Glomerular endothelial cell (primary cell): ENCODE measurements around a stretch of chr13.

DNA sequence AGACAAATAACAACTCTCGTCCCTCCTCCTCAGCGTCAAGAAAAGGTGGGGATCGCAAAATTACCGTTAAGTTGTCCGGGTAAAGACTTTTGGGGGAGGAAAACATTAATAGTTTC lies 65.4 kb downstream of the KCNRG start:
- RAMPAGE, long total RNA: no peak

- RAMPAGE, long total RNA: no peak
Measured at GRCh38 chr13:50092744-50093179, 77.5 kb downstream of the KCNRG start.

- RAMPAGE, long total RNA: no peak
Measured at GRCh38 chr13:50125608-50126603, 110.7 kb downstream of the KCNRG start.

DNA sequence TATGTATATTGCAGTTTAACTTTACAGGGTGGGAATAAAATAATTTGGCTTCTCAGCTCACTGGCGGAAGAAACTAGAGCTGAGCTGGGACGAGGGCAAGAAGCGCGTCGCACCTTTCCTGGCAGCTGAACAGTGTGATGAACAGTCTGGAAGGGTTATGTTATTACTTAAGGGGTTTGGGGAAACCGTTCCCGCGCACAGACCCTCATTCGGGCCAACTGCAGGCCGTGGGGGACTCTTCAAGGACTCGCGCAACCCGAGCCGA lies 111.3 kb downstream of the KCNRG start:
- RAMPAGE, long total RNA: no peak

DNA sequence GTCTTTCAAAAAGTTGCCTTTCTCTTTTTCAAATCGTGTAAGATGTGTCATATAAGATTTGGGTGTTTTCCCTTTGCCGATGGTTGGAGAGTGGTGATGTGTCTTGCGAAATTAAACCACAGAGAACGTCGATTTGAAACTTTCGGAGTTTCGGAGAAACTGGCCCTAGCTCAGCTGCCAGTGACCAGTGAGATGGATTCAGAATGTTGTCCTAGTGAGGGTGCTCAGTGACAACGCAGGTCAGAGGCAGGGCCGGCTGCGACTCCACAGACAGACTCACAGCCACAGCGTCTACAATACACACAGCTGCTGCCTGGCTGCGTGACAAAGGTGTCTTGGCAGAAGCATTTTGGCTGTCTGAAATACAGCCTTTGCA lies 207.3 kb downstream of the KCNRG start:
- RAMPAGE, long total RNA: no peak

DNA sequence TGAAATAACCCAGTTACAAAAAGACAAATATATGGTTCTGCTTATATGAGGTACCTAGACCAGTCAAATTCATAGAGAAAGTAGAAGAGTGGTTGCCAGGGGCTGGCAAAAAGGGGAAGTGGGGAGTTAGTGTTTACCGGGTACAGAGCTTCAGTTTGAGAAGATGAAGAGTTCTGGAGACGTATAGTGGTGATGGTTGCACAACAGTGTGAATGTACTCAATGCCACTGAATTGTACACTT lies 355.1 kb downstream of the KCNRG start:
- RAMPAGE, long total RNA: no peak

DNA sequence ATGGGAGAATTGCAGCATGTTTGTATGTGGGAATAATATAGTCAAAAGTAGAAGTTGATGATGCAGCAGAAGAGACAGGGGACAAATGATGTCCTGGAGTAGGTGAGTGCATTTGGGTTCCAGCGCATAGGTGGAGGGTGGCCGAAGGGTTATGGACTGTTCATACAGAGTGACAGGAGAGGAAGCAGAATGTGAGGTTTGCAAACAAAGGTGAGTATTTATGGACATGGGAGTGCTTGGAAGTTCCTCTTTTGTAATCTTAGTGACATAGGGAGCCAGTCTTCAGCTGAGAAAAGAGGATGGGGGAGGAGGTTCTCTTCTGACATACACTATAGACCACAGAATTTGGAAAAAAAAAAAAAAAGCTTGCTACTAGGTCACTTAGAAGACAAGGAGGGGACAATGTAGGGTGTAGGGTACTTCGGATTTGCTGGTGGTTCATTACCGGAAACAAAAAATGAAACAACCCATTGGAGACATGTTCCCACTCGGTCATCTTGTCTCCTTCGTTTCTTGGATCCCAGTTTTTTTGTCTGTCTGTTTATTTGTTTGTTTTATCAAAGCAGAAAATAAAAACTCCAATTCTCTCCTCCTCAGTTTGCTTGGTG lies 331.5 kb downstream of the DLEU7 start:
- RAMPAGE, long total RNA: no peak

GRCh38 chr13:50512937-50513976 lies 330.2 kb downstream of the DLEU7 start:
- RAMPAGE, long total RNA: no peak

DNA sequence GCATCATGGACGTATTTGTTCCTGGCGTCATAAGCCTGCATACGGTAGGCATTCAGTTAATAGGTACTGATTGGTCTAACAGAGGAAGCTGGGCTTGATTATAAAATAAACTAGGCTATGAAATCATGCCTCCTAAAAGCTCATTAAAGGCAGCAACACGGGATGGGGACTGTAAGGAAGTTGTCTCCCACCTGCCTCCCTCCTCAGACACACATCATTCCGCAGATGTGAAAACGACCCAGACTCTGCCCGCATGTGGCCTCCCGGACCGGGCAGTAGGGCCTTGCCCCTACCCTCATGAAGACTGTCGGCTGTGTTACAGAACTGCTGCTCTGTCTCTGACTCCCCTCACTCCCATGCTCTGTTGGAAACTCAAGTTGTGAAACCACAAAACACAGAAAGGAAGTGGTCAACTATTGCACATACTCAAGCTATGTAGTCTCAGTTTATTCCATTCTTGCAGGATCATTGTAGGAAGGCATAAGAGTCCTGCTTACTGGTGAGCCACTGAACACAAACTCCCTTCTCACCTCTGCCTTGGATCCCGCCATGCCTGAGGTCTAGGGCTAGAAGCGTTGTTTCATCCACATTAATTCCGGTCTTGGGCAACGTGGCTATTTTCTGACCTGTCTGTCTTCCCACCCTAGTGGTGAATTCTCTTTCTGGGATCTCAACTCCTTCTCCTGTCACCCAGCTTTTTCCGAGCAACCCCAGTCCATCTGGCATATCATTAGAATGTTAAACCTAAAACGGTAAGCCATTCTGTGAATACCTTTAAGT lies 129.6 kb downstream of the DLEU7 start:
- RAMPAGE, long total RNA: no peak

DNA sequence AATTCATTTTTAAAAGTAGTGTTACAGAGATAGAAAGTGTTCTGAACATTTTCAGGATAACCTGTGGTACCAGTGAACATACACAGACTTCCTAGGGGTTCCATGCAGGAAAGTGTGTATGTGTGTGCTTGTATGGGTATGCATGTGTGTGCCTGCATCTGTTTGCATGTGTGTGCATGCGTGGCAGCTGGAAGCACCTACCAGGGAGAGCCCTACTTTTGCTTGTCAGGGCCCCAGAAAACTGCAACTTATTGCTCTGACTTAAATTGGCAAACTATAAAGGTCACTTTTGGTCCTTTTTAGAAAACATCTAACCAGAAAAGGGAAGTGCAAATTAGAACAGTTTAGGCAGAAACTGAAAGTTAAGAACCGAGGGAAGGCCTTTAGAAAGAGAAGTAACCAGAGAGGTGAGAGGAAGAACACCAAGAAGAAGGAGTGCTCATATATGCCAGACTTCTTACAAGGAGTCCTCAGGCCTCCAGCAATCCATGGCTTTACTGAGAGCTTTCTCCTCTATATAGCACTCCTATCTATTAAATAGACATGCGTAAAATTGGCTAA lies 32.5 kb downstream of the DLEU7 start:
- RAMPAGE, long total RNA: no peak

GRCh38 chr13:50911094-50911352 lies 1.4 kb downstream of the RNASEH2B start:
- RAMPAGE, long total RNA: no peak

DNA sequence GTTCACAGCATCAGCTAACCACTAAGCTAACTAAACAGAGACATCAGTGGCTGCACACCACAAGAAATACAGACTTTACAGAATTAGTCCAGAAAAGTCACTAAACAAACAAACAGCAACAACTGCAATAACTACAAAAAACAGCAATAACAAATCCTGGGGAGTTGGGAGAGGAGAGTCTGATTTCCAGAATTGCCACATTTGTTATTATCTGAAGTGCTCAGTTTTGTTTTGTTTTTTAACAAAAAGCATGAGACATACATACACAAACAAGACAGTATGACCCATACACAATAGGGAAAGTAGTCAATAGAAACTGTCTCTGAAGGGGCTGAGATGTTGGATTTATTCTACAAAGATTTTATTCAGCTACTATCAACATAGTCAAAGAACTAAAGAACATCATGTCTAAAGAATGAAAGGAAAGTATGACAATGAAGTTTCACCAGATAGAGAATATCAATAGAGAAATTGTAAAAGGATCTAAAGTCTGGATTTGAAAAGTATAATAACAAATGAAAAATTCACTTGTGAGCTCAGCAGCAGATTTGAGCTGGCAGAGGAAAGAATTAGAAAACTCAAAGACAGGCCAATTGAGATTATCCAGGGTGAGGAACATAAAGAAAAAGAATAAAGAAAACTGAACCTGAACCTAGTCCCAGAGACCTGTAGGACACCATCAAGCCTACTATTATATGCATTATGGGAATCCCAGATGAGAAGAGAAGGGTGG lies 13.1 kb downstream of the RNASEH2B start:
- RAMPAGE, long total RNA: no peak

GRCh38 chr13:51173242-51173448 lies 49.1 kb upstream of the FAM124A start:
- RAMPAGE, long total RNA: no peak

GRCh38 chr13:51235864-51236176 lies 13.6 kb downstream of the FAM124A start:
- RAMPAGE, long total RNA: no peak

GRCh38 chr13:51406834-51407511 lies 45.9 kb downstream of the INTS6 start:
- RAMPAGE, long total RNA: no peak

GRCh38 chr13:51444683-51445376 lies 8.0 kb downstream of the INTS6 start:
- RAMPAGE, long total RNA: no peak

DNA sequence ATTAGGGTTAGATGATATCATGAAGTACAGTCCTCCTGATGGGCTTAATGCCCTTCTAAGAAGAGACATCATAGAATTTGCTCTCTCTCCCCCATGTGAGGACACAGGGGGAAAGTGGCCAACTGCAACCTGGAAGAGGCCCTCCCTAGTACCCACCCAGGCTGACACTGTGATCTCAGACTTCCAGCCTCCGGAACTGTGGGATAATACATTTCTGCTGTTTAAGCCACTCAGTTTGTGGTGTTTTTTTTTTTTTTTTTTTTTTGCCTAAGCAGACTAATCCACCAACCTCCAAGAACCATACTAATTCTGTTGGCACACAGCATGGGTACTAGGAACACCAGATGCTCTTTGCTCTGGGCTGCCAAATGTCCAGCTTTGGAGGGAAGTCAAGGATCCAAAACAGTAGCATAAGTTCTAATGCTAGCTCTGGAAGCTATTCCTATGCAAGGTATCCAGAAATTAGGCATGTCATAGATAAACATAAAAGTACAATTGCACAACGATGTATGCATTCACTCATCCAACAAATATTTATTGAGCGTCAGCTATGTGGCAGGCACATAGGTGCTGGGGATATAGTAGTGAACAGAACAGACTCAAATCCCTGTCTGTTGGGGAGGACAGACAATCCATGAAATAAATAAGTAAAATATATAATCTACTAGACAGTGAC lies 64.5 kb upstream of the WDFY2 start:
- RAMPAGE, long total RNA: no peak

DNA sequence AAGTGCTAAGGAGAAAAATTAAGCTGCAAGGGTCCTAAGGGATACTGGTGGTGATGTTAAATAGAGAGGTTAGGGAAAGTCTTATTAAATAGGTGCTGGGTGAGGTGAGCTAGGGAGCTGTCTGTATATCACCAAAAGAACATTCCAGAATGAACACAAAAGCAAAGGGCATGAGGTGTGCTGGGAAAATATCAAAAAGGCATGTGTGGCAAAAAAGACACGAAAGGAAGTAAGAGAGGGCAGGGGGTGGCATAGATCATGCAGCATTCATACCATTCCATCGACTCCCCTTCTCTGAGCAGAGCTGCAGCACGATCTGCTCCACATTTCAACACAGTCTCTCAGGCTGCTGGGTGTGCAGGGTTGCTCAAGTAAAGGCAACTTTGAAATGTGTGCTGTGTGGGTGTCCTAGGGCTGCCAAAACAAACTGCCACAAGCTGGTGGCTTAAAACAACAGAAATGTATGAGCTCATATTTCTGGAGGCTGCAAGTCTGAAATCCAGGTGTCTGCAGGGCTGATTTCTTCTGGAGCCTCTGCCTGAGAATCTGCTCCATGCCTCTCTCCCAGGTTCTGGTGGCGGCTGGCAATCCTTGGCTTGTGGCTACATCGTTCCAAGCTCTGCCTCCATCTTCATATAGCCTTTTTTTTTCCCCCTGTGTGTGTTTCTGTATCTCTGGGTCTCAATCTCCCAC lies 63.8 kb upstream of the WDFY2 start:
- RAMPAGE, long total RNA: no peak

GRCh38 chr13:51604477-51605091 lies 20.3 kb downstream of the WDFY2 start:
- RAMPAGE, long total RNA: no peak

- RAMPAGE, long total RNA: no peak
Measured at GRCh38 chr13:51785843-51786700, 17.9 kb downstream of the DHRS12 start.